ENCODE data around the genes LAMC2 and NMNAT2.

- RRBS = no CpG with 5 or more reads among the region's 13 CpGs
These were observed 80.0 kb downstream of the LAMC1 start for GRCh38 chr1:183103221-183103698.

- RRBS = no CpG with 5 or more reads among the region's 11 CpGs
These were observed 49.8 kb upstream of the LAMC2 start for GRCh38 chr1:183136206-183136638.

DNA sequence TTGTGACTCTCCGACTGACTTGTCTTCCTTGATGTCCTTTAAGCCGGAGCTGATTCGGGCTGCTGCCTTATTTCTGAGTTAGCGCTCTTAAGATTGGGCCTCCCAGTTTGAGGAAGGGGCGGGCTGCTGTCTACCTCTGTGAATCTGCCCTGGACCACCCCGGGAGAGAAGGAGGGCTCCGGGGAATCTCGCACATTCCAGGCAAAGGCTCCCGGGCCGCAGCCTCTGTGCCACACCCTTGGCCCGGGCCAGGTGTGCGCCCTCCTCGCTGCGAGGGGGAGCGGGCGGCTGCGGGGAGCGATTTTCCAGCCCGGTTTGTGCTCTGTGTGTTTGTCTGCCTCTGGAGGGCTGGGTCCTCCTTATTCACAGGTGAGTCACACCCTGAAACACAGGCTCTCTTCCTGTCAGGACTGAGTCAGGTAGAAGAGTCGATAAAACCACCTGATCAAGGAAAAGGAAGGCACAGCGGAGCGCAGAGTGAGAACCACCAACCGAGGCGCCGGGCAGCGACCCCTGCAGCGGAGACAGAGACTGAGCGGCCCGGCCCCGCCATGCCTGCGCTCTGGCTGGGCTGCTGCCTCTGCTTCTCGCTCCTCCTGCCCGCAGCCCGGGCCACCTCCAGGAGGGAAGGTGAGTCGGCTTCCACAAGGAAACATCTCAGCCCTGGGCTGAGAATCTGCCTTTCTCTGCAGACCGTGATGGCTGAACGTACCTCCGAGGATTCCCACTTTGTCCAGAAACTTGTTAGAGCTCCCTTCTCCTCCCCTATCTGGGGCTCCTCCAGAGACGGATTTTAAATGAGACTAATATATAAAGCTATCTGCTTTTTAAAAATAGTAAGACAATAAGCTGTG is at the start of gene LAMC2:
TSS of gene LAMC2 (plus strand) at position 463 of the 854 bp plus-strand sequence.
- RRBS = 12% methylated on average over 22 of the region's 39 CpGs

- RRBS = no CpG with 5 or more reads among the region's 14 CpGs
These were observed 32.2 kb downstream of the LAMC2 start for GRCh38 chr1:183218095-183218852.

- RRBS = no CpG with 5 or more reads among the region's 5 CpGs
These were observed 55.3 kb downstream of the LAMC2 start for GRCh38 chr1:183241267-183241815.

DNA sequence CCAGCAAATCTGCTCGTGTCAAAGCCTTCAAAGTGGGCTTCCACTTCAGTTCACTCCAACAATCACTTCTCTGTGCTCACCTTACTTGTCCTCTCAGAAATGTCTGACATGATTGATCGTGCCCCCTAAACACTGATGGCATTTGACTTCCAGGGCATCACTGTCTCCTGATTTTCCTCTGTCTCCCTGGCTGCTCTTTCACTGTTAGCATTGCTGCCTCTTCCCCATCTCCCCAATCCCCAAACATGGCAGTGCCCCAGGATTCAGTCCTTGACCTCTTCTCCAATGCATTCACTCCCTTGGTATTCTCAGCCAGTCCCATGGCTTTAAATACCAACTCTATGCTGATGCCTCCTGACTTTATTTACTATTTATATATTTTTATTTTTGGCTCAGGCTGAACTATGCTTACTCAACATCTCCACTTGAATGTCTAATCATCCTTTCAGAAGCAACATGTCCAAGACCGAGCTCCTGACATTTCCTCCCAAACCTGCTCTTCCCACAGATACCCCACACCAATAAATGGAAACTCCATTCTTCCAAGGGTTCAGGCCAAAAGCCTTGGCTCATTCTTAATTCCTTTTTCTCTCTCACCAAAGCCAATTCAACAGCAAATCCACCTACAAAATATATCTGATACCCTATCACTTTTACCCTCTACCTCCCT is 26.3 kb downstream of the NMNAT2 start:
- RRBS = no CpG with 5 or more reads among the region's 3 CpGs

GRCh38 chr1:183417546-183418916 is at the start of gene NMNAT2:
NMNAT2 (minus strand) TSS chr1:183418380.
- RRBS = 2% methylated on average over 15 of the region's 65 CpGs

GRCh38 chr1:183562940-183564065 is 27.0 kb downstream of the NCF2 start:
- RRBS = no CpG with 5 or more reads among the region's 9 CpGs

DNA sequence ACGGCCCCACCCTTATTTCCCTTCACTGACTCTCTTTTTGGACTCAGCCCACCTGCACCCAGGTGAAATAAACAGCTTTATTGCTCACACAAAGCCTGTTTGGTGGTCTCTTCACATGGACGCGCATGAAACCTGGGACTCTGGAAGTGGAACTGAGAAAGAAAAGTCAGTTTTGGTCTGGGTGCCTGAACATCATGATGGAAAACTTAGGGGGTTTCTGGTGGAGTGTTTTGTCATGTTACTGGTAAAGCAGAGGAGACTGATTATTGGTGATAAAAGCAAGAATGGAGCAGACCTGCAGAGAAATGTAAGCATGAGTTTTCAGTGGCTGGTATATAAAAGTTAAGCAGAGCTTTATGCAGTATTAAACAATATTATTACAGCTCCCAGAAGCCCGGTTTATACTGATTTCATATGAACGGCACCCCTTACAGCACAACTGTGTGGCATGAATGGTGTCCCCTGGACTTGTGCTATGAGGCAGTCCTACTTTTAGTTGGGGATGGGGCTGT is 16.3 kb downstream of the ARPC5 start:
- RRBS = no CpG with 5 or more reads among the region's 5 CpGs

- RRBS = no CpG with 5 or more reads among the region's 6 CpGs
These were observed 1.3 kb downstream of the RGL1 start for GRCh38 chr1:183806159-183806730.

DNA sequence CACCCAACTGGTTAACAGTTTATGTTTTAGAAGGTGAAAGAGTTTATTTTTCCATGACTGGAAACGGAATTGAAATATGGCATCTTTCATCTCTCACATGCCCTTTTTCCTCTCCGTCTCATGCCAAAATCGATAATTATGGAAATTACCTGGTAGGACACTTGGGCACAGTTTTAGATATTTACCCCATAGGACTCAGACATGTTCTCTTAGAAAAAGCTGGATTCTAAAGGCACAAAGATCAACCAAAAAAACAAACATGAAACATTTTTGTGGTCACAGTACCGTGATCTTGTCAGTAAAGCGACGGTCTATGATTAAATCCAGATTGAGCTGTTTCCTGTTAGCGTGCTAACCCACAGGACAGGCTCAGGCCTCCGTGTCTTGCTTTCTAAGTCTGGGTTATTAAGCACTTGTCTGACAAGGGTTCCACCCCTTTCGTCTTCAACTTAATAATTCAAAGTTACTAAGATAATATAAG is 37.5 kb downstream of the RGL1 start:
- RRBS = no CpG with 5 or more reads among the region's 9 CpGs

- RRBS = no CpG with 5 or more reads among the region's 6 CpGs
These were observed 66.0 kb downstream of the RGL1 start for GRCh38 chr1:183870716-183871601.

- RRBS = no CpG with 5 or more reads among the region's 2 CpGs
These were observed 91.5 kb downstream of the RGL1 start for GRCh38 chr1:183896476-183896825.

- RRBS = 3% methylated on average over 3 of the region's 19 CpGs
These were observed 105.2 kb downstream of the COLGALT2 start for GRCh38 chr1:183932222-183932858.

DNA sequence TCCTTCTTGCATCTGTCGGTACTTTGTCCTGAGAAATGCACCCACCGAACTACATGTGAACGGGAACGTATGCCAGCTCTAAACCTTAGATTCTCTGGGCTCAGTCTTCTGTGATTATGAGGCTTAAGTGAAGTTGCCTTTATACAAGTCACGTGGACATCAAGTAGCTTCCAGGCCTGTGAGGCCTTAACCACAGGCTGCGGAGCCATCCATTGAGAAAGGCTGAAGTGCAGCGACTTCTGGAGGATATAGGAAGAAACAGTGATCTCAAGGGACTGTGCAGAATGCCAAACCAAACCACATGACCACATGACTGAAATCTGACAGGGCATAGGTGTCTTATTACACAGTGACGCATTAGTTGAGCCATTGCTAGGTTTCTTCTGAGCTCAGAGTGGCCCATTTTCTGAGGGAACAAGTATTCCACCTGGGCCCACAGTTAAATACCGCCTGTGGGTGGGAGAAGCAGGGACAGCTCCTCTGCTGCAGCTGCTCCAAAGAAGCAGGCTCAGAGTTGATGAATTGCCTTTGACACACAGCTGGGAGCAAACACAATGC is 94.6 kb downstream of the COLGALT2 start:
- RRBS = no CpG with 5 or more reads among the region's 9 CpGs

GRCh38 chr1:184153036-184153691 is 101.6 kb downstream of the TSEN15 start:
- RRBS = 63% methylated on average over 8 of the region's 14 CpGs

- RRBS = no CpG with 5 or more reads among the region's 10 CpGs
These were observed 90.4 kb upstream of the C1orf21 start for GRCh38 chr1:184296175-184297010.

GRCh38 chr1:184385759-184386192 is 1.1 kb upstream of the C1orf21 start:
- RRBS = no CpG with 5 or more reads among the region's 10 CpGs

DNA sequence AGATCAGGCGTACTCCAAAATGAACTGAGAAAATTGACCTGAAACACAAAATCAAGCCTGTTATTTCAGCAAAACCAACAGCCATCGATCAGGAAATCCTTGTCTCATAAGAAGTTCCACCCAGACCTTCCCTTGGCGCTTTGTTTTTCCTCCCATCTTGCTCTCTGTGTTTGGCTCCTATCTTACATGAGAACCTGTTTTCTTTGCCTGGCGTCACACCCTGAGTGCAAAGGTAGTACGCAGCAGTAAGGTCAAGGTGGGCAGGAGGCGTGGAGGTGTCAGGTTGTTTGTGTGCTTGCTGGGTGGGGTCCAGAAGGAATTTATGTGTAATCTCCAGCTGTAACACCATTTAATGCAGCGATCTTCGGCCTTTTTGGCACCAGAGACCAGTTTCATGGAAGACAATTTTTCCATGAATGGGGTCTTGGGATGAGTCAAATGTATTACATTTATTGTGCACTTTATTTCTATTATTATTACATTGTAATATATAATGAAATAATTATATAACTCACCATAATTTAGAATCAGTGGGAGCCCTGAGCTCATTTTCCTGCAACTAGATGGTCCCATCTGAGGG is 50.5 kb downstream of the C1orf21 start:
- RRBS = no CpG with 5 or more reads among the region's 8 CpGs

GRCh38 chr1:184504435-184504650 is 117.5 kb downstream of the C1orf21 start:
- RRBS = no CpG with 5 or more reads among the region's 4 CpGs